MCF 10A (cell line): ENCODE measurements around the gene BPIFB3.

DNA sequence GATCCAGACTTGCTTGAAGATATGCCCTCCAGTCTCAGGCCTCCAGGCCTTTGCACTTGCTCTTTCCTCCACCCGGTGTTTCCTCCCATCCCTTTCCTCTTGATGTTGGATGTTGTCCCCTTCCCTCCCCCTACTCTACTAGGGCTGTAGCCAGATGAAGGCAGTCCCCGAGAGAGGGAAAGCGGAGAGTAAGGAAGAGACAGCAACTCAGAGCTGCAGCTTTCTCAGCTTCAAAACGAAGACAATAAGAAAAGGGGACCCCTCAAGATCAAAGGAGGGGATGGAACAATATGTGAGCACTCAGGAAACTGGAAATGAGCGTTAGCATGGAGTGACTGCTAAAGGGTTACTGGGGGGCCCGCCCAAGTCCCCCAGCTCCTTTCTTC is 592 bp upstream of the XKR7 start:
- PRO-cap = no peak
- RRBS = no CpG with 5 or more reads among the region's 6 CpGs

DNA sequence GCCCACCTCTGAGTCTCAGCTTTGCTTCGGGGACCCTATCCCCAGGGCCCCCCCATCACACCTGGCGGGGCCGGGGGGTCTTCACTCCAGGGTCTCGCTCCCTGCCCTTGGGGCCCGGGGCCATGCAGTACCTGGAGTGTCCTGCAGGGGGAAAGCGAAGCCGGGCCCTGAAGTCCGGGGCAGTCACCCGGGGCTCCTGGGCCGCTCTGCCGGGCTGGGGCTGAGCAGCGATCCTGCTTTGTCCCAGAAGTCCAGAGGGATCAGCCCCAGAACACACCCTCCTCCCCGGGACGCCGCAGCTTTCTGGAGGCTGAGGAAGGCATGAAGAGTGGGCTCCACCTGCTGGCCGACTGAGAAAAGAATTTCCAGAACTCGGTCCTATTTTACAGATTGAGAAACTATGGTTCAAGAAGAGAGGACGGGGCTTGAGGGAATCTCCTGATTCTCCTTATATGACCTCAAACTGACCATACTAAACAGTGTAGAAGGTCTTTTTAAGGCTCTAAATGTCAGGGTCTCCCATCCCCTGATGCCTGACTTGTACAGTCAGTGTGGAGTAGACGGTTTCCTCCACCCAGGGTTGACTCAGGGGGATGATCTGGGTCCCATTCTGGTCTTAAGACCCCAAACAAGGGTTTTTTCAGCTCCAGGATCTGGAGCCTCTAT is 20.6 kb upstream of the HCK start:
- PRO-cap = no peak
- RRBS = 6% methylated on average over 6 of the region's 19 CpGs

GRCh38 chr20:32190036-32190838 is 17.3 kb downstream of the PLAGL2 start:
- PRO-cap = no peak
- RRBS = 44% methylated on average over 11 of the region's 76 CpGs

DNA sequence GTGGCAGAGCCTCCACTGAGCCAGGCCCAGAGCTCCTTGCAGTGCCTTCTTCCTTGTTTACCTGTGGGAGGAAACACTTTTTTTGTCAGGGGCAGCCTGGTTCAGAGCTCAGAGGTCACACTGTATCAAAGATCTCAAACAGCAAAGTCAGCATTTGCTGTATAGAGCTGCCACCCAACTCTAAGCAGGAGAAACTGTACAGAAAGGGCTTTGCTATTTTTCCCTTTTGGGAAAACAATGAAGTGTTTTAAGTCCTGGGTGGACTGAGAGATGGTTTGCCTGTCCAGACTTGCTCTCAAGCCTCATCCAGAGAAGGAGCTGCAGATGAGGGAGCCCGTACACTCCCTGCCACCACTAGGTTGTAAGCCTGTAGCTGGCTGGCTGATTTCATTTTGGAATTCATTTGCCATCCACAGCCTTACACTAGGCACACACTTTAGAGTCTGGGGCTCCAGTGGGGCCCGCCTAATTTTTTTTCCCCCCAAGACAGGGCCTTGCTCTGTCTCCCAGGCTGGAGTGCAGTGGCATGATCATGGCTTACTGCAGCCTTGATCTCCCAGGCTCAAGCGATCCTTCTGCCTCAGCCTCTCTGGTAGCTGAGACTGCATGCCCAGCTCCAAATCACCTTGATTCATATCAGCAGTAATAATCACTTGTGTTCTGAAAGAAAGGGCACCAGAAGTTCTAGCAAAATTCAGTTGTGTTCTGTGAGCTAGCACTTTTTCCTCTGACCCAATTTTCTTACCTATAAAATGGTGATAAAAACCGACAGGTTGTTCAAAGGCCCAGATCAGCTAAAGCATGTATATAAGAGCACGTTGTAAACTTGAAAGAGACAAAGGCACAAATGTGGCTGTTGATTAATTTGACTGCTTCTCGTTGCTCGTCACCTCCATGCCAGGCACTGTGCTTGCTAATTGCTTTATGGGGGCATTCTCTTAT is 28.5 kb downstream of the POFUT1 start:
- PRO-cap = no peak
- RRBS = no CpG with 5 or more reads among the region's 7 CpGs

GRCh38 chr20:32249345-32249752 is 28.1 kb upstream of the KIF3B start:
- PRO-cap = no peak
- RRBS = no CpG with 5 or more reads among the region's 5 CpGs

- PRO-cap = no peak
- RRBS = no CpG with 5 or more reads among the region's 8 CpGs
Observed at GRCh38 chr20:32327351-32327705, 30.8 kb upstream of the ASXL1 start.

GRCh38 chr20:32357696-32357922 is 522 bp upstream of the ASXL1 start:
- PRO-cap = no peak
- RRBS = no CpG with 5 or more reads among the region's 11 CpGs

DNA sequence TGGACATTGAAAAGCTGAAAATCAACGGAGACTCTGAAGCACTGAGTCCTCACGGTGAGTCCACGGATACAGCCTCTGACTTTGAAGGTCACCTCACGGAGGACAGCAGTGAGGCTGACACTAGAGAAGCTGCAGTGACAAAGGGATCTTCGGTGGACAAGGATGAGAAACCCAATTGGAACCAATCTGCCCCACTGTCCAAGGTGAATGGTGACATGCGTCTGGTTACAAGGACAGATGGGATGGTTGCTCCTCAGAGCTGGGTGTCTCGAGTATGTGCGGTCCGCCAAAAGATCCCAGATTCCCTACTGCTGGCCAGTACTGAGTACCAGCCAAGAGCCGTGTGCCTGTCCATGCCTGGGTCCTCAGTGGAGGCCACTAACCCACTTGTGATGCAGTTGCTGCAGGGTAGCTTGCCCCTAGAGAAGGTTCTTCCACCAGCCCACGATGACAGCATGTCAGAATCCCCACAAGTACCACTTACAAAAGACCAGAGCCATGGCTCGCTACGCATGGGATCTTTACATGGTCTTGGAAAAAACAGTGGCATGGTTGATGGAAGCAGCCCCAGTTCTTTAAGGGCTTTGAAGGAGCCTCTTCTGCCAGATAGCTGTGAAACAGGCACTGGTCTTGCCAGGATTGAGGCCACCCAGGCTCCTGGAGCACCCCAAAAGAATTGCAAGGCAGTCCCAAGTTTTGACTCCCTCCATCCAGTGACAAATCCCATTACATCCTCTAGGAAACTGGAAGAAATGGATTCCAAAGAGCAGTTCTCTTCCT is 77.7 kb downstream of the ASXL1 start:
- PRO-cap = no peak
- RRBS = no CpG with 5 or more reads among the region's 13 CpGs

DNA sequence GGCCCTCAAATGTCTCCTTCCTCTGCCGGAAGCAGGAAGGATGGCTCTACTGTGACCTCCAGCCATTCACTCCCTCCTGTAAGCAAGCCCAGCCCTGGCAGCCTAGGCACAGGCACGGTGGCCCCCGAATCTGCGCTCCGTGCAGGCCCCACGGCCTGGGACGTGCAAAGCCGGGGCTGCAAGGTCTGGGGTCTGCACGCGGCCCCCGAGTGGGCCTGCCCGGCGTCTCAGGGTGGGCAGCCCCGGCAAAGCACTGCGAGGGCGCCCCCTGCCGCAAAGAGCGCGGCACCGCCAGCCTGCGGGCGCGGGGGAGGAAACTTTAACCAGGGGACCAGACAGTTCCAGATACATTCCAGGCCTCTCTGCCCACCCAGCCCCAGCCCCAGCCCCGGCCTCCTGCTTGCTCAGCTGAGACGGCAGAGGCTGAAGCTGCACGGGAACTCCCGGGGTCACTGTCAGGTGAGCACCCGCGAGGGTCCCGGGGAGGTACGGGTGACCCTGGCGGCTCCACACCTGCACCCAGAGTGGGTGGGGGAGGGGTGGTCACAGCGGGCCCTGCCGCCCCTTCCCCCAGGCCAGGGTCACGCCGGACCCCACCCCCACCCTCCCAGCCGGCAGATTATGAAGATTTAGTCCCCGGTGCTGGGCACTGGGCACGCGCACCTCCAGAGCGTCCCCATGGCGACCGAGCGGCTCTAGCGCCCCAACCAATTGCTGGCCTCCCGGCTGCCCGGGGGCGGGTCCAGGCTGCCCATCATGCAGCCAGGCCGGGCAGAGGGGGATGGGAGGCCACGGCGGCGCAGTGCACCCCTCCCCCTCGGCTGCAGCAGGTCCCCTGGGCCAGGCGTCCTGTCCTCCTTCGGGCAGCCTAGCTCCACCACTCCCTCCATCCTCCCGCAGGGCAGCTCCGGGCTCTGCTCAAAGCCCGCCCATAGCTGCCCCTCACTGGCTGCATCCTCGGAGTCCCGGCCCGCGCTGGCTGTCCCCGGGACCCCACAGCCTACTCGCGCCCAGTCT is 99.0 kb downstream of the ASXL1 start:
- PRO-cap = no peak
- RRBS = 47% methylated on average over 21 of the region's 65 CpGs

- PRO-cap = no peak
- RRBS = 48% methylated on average over 4 of the region's 28 CpGs
Observed at GRCh38 chr20:32538268-32539432, 46.5 kb downstream of the NOL4L start.

DNA sequence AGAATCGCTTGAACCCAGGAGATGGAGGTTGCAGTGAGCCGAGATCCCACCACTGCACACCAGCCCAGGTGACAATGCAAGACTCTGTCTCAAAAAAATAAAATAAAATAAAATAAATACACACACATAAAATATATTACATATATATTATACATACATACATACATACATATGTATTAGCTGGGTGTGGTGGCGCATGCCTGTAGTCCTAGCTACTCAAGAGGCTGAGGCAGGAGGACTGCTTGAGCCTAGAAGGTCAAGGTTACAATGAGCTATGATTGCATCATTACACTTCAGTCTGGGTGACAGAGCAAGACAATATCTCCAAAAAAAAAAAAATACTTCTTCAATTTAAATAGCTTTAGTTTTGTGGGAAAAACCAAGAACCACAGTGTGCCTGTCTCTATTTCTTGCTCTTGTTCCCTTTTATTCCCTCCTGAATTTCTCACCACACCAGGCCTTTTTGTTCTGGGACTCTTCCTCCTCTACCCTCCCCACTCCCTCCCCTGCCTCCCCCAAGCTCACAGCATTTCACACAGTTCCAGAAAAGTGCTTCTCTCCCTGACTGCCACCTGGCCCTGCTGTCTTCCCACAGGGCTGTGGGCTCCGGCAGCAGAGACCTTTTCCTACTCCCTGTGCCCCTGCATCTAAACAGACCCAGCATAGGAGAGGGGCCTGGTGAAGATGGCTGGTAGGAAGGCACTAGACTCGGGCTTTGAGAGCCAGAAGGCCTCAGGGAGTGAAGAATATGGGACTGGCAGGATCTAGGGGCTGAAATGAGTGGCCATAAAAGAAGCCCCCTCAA is 1.3 kb downstream of the C20orf203 start:
- PRO-cap = no peak
- RRBS = no CpG with 5 or more reads among the region's 5 CpGs

GRCh38 chr20:32982702-32983406 is 21.4 kb downstream of the SUN5 start:
- PRO-cap = no peak
- RRBS = no CpG with 5 or more reads among the region's 7 CpGs

DNA sequence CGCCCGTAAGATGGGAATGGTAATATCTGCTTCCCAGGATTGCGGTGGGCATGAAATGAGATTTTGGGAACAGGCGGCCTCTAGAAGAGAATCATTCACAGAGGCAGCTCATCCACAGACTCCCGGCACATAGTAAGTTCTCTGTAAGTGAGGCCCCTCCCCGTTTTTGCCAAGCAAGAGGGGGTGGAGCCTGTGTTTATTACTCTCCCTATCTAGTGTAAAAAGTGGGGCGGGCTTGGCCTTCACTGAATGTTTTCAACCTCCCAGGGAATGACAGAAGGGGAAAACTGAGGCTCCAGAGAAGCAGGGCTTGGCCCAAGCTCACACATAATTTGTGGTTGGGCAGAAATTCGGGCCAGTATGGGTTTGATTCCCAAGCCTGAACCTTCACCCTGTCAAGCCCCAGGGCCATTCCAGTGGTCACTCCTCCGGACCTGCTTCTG is 20.0 kb downstream of the SUN5 start:
- PRO-cap = no peak
- RRBS = no CpG with 5 or more reads among the region's 9 CpGs

- PRO-cap = no peak
- RRBS = no CpG with 5 or more reads among the region's 17 CpGs
Observed at GRCh38 chr20:33053696-33054100, at the start of gene BPIFB3. BPIFB3 (plus strand) TSS chr20:33053903.

- PRO-cap = no peak
- RRBS = no CpG with 5 or more reads among the region's 4 CpGs
Observed at GRCh38 chr20:33442473-33442884, 1.1 kb downstream of the SNTA1 start.

DNA sequence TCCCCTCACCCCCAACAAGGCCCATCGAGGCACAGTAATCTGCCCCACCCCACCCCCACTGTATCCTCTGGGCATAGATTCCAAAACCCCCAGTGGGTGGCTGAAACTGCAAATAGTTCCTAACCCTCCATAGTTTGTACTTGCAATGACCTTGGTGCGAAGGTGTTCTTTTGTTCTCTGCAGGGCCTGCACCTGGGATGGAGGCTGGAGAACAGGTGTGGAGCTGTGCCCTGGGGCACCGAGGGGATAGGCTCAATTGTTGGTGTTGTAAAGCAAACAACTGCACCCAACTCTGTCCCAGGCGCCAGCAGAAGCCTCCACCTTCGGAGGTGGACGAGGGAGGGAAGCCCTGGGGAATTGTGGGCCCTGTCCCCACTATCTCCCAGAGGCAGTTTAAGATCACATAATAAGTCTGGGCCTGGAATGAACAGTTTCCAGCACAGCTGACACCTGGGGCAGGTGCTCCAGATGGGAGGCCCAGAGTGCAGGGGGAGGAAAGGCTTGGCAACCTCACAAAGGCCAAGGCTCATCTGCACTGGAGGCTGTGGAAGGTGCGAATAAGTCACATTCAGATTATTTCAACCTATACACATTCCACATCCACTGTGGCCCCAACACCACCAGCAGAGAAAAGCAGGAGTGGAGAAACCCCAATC is 12.5 kb upstream of the CBFA2T2 start:
- PRO-cap = no peak
- RRBS = no CpG with 5 or more reads among the region's 7 CpGs

GRCh38 chr20:33507541-33508349 is 17.8 kb downstream of the CBFA2T2 start:
- PRO-cap = no peak
- RRBS = no CpG with 5 or more reads among the region's 8 CpGs

DNA sequence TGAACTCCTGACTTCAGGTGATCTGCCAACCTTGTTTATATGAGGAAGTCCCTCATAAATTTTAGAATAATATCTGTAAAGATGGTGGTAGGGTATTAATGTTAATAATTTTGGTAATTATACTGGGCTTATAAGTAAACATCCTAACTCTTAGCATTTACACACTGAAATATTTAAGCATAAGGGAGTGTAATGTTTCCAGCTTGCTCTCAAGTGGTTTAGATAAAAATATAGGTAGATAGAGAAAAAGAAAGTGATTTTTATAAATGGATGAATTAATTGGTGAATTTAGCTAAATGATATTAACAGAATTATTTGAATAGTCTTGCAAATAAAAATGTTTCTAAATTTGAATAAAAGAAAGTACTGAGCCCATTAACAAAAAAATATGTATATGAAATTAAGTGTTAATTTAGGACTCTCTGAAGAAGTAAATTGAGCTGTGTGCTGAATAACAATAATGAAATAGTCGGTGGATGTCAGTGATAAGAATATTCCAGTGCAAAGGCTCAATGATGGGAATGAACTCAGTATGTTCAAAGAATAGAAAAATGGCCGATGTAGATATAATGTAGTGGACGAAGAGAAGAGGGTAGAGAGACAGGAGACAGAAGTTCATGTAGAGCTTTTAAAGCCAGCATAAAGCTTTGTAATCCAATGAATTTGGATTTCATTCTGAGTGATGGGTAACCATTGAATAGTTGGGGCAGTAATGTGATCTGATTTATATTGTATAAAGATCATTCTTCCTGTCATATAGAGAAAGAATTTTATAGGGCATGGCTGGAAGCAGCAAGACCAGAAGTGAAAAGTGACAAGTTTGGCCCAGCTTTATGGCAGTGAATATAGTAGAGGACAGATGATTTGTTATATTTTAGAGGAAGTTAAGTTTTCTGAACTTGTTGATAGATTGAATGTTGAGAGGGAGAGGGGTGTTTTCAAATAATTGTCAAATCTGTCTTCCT is 82.5 kb downstream of the CBFA2T2 start:
- PRO-cap = no peak
- RRBS = no CpG with 5 or more reads among the region's 3 CpGs

- PRO-cap = no peak
- RRBS = no CpG with 5 or more reads among the region's 18 CpGs
Observed at GRCh38 chr20:33653005-33653986, 8.8 kb upstream of the C20orf144 start.

DNA sequence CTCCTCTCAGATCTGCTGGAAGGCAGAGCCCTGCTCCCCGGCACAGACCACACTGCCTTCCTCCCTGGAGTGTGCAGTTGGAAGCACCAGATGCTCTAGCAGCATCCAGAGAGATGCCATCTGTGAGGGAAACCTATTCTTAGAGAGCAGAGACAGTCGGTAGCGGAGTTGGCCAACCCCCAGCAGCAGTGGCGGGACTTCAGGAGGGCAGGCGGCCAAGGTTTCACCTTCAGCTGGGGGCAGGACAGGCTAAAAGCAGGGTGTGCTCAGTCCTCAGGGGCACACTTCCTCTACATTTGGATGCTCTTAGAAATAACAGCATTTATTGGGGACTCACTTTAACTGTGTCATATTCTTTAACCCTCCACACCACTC is 16.8 kb upstream of the E2F1 start:
- PRO-cap = no peak
- RRBS = no CpG with 5 or more reads among the region's 5 CpGs